Hair follicular keratinocyte (primary cell): ENCODE data around the genes DIO2 and CEP128.

DNA sequence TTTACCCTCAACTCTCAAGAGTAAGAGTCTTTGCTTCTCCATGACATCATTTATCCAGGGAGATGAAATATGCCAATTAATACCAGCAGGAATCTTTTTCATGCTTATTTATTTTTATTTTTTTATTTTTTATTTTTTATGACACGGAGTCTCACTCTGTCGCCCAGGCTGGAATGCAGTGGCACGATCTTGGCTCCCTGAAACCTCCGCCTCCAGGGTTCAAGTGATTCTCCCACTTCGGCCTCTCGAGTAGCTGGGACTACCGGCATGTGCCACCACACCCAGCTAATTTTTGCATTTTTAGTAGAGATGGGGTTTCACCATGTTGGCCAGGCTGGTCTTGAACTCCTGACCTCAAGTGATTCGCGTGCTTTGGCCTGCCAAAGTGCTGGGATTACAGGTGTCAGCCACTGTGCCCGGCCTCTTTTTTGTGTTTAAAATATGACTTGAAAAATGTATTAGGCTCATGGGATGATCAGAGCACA lies 13.8 kb downstream of the SLIRP start:
- RAMPAGE, long total RNA: no peak

- RAMPAGE, long total RNA: no peak
Observed at GRCh38 chr14:77730761-77731427, 23.0 kb downstream of the SLIRP start.

DNA sequence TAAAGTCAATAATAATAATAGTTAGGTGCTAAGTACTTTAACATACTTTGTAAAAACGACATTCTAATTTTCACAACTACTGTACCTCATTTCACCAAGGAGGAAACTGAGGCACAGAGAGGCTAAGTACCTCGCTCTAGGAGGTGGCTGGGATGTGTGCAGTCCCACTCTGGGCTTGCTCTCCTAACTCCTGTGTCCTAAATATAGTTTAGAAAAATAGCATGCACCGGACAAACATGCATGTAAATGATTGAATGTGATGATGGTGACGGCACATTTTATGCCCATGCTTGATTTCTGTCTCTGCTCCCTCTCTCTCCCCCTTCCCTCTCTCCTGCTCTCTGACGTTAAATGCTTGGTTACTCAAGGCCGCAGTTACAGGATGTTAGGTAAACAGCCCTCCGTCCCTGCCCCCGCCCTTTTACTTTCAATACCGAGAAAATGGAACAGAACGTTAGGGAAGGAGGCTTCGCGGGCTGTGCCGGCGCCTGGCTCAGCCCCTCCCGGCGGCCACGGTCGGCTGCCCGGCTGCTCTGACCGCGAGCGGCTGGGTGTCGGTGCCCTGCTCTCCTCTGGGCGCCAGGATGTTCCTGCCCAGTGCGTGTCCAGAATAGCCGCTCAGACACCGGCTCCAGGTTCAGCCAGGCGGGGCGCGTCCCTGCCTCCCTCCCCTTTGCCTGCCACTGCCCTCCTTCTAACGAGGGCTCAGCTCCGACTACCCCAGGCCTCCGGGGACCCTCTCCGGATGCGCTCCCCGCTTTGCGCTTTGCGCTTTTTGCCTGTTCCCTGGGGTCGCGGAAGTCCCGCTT lies 165.9 kb downstream of the ADCK1 start:
- RAMPAGE, long total RNA: no peak

DNA sequence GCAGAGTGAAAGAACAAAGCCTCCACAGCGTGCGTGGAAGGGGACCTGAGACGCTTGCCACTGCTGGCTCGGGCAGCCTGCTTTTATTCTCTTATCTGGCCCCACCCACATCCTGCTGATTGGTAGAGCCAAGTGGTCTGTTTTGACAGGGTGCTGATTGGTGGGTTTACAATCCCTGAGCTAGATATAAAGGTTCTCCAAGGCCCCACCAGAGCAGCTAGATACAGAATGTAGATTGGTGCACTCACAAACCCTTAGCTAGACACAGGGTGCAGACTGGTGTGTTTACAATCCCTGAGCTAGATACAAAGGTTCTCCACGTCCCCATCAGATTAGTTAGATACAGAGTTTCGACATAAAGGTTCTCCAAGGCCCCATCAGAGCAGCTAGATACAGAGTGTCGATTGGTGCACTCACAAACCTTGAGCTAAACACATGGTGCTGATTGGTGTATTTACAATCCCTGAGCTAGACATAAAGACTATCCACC lies 156.7 kb upstream of the NRXN3 start:
- RAMPAGE, long total RNA: no peak

DNA sequence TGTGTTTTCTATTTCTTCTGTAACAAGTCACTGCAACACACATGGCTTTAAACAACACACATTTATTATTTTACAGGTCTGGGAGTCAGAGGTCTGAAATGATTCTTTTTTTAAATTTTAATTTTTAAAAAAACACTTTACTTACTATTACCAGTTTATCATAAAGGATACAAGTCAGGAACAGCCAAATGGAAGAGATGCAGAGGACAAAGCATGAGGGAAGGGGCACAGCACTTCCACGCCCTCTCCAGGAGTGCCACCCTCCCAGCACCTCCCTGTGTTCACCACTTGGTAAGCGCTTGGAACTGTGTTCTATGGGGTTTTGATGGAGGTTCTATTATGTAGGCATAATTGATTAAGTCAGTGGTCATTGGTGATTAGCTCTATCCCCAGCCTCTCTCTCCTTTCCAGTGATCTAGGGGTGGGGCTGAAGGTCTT lies 69.7 kb upstream of the NRXN3 start:
- RAMPAGE, long total RNA: no peak

DNA sequence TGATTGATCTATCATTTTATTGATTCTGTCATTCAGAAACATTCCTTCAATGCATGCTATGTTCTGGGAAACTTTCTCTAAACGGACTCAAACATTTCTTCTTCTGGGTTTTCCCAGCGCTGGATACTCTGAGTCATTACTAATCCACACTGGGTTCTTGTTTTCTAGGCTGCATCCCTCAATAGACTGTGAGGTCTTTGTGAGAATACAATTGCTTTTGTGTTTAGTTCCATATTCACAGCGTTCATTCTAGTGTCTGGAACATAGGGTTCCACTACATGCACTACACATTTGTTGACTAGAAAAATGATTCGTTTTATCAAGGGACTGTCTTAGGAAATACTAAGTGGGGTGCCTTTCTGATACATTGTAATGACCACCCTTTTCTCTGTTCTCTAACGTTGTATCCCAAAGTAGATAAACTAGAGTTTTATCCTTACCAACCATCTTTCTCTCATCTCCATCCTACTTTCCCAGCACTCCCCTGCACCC lies 878.7 kb downstream of the DIO2 start:
- RAMPAGE, long total RNA: no peak

- RAMPAGE, long total RNA: no peak
Observed at GRCh38 chr14:79705549-79705875, 505.8 kb downstream of the DIO2 start.

DNA sequence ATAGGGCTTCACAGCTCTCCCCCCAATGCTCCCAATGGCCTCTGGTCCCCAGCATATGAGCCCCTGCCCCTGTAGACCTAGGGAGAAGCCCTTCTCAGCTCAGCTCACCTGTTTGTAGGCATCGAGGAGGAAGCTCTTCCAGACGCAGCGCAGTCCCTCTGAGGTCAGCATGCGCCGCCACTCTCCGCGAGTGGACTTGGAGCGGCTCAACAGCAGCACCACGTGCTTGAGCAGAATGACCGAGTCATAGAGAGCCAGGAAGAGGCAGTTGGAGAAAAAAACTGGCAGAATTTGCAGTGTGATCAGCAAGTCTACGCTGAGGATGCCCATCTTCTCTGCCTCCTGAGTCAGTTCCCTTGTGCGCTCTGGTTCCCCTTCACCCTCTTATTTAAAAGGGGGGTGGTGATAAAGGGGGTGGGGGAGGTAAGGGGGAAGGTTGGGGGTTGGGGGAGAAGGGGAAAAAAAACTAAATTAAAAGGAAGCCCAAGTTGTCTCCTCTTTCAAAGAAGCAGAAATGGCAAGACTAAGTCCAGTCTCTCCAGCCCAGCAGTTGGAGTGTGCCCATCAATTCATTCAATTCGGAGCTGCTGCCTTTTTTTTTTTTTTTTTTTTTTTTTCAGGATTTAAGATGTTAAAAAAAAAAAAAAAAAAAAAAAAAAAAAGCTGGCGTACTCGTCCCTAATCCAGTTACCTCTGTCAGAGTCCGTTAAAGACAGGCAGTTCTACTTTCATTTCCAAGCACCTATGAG lies at the start of gene DIO2:
TSS of gene DIO2 (minus strand) at position 362 of the 749 bp plus-strand sequence.
- RAMPAGE, long total RNA: no peak

DNA sequence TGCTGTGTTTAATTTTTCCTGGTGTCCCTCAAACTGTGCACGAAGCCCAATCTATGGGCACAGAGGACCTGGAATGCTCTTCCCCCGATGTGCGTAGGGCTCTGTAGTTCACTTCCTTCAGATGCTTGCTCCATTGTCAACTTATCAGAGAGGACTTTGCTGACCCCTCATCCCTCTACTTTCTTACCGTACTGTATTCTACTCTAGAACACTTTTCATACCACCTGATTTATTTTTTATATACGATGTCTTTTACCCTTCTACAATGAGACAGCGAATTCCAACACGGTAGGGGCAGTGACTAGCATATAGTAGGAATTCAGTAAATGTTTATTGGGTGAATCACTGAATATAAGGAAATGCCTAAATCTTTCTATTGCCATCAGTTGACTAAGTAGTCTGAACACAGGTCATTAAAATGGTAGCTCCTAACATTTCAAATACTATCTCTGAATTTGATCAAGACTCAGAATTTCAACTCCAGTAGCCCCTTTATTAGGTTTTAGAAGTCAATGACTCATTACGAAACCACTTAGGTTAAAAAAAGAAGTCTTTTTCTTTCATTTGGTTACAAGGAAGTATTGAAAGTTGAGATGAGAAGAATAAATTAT lies 303.0 kb downstream of the CEP128 start:
- RAMPAGE, long total RNA: no peak

DNA sequence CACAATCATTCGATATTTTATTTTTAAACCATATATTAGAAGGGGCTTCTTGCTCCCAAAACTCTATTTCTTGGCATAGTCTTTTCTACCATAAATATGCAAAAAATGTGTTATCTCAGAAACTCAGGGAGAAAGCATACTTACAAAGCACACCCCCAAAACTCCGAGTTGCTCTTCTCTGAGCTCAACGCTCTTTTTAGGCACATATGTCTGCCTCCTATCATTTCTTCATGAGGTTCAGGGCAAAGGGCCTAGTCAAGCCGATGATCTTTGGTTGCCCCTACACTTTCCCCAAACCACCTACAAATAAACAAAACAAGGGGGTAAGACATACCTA lies 2.3 kb downstream of the CEP128 start:
- RAMPAGE, long total RNA: no peak

DNA sequence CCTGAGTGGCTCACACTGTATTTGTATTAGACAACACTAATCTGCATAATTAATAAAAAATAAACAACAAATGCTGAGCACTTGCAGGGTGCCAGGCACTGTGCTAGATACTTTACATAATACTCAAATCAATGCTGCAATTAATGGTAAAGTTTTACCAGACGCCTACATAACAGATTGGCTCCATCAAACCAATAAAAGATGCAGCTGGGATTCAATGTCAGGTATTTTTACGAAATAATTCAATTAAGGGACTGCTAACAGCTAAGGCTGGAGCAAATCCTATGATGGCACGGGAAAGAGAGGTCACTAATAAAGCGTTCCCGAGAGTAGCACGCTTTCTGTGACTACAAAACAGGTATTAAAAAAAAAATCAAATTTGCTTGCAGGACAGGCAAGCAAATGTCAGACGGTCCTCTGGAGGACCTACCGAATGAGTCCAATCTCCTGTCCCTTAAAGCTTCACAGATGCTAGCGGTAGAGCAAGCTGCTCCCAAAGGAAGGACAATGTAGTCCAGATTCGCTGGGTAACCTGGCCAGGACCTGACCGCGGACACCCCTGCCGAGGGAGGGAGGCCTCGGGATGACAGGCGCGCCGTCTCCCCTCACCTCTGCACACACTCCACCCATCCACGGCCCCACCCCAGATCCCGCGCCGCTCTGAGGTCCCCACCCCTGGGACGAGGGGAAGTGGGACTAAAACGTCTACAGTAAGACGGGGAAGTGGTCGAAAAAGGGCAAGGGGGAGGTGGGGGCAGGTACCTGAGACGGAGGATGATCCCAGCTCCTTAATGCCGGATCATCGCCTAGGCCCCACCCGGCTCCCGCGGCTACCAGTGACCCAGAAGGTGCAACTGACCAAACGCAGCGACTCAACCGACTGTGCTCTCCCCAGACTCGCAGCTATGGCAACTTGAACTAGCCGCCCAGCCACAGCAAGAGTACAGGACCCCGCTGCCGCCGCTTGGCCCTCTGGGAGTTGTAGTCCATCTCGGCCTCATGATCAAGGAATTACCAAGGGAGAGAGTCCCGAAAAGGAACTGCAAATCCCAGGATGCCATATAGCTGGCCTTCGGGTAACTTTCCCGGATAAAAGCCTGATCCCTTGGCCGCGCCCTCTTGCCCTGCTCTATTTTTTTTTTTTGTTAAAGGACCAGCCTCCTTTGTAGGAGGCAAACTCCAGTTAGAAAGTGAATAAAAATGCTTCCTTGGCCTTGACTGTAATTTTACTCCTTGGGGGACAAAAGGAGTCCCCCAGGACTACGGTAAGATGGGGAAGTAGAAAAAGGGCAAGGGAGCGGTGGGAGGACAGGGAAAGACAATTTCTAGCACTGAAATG lies at the start of gene CEP128:
TSS of gene CEP128 (minus strand) at position 920 of the 1,339 bp plus-strand sequence.
- RAMPAGE, long total RNA: no peak

GRCh38 chr14:80954656-80955111 lies 737 bp upstream of the TSHR start:
- RAMPAGE, long total RNA: no peak

- RAMPAGE, long total RNA: no peak
Observed at GRCh38 chr14:81165168-81165534, 55.6 kb downstream of the GTF2A1 start.

DNA sequence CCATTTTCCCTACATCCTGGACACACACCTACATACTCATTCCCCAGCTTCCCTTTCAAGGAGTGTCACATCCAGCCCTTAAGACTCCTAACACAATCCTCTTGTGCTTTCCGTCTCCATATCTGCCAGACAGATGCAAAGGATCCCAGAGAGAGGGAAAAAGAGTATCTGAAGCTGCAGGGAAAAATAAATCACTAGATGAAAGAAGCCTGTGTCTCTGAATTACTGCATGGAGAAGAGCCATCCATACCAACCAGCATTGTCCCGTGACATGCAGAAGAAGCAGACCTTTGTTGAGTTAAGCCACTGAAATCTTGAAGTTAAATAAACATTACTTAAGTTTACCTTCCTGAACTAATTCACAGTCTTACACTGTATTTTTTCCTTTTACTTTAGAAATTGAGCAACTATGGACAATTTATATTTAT lies 54.6 kb downstream of the GTF2A1 start:
- RAMPAGE, long total RNA: no peak

- RAMPAGE, long total RNA: no peak
Observed at GRCh38 chr14:81216313-81216727, 4.4 kb downstream of the GTF2A1 start.

DNA sequence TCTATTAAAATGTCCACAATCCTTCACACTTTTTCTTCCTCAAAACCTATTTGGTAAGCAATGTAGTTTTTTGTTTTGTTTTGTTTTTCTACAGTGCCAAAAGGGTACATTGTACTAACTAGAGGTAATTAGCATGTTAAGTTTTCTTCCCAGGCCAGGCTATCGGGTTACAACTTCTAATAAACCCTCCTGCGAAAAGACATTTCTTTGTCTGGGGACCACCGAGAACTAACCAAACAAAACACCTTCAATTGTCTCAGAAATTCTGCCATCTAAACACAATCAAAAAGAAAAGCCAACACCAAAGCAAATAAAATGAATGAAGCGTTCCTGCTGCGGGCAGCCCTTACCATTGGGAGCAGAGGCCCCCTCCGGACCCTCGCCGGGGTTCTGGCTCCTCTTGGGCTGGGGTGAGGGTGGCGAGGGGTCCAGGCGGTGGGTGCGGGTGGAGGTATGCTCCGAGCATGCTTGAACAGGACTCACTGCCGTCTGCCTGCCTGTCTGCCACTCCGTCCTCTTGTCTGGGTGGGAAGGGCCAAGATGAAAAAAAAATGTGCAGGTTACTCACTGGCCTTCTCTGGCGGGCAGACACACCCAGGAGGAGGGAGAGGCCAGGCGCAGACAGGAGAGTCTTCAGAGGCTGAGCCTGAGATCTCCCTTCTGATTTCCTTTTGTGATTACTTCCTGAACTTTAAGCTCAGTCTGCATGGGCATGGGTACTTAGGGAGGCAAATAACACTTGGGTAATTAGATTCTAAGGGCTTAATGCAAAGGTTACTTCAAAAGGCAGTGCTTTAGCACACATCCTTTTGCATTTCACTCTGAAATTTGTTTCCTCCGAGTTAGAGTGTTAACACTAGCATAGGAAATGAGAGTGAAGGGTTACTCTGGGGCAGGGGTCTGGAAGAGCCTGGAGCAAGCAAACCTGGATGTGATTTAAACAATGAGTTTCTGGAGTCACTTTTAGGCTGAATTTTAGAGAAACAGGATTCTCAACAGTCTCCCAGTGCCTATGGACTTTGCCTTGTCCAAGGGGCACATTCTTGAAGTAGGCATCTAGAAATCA lies 76.1 kb downstream of the STON2 start:
- RAMPAGE, long total RNA: no peak

DNA sequence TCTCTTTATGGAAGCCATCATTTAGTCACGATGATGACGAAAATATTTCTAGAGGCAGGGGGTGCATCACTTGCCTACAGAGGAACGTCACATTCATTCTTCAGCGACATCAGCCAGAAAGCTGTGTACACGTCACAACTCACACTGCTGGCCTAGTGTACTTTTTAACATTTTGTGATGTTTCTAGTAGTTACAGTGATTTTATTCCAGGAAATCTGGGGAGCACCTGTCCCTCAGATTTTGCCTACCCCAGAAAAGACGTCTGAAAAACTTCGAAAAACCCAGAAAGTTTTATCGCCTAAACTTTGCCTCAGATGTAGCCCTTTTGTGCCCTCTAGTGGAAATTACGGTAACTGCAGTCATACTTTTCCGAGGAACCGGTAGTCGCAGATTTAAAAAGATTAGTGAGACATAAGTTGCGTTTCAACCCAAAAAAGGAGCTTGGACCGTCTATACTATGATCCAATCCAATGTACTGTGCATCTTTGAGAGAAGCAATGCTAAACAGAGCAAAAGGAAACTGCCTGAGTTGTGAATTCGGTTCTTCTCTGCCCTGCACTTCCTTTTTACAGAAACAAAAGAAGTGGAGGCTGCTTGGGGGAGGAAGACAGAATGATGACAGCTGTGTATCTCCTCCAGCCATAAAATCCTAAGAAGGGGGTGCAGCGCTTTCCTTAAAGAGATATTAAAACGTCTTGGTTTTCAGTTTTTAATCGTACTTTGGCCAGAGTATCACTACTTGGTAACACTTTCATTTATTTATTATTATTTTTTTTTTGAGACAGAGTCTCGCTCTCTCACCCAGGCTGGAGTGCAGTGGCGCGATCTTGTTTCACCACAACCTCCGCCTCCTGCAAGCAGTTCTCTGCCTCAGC lies 64.5 kb upstream of the STON2 start:
- RAMPAGE, long total RNA: no peak

GRCh38 chr14:83988301-83988634 lies 1541.7 kb upstream of the FLRT2 start:
- RAMPAGE, long total RNA: no peak

GRCh38 chr14:85528543-85528906 lies 1.4 kb upstream of the FLRT2 start:
- RAMPAGE, long total RNA: no peak

GRCh38 chr14:85552843-85553579 lies 23.1 kb downstream of the FLRT2 start:
- RAMPAGE, long total RNA: no peak